ENCODE results near the genes HACD2 and KALRN.

GRCh38 chr3:123333408-123333668, 115.6 kb downstream of the ADCY5 start:
- PRO-cap: no peak

- PRO-cap: no peak
These were observed 37.6 kb downstream of the ADCY5 start for GRCh38 chr3:123411304-123411678.

GRCh38 chr3:123584548-123585113, at the start of gene HACD2:
Gene HACD2 (minus strand): TSS chr3:123585053.
- PRO-cap: bidirectional peak, plus-strand start at chr3:123585305, minus-strand start at chr3:123585027

DNA sequence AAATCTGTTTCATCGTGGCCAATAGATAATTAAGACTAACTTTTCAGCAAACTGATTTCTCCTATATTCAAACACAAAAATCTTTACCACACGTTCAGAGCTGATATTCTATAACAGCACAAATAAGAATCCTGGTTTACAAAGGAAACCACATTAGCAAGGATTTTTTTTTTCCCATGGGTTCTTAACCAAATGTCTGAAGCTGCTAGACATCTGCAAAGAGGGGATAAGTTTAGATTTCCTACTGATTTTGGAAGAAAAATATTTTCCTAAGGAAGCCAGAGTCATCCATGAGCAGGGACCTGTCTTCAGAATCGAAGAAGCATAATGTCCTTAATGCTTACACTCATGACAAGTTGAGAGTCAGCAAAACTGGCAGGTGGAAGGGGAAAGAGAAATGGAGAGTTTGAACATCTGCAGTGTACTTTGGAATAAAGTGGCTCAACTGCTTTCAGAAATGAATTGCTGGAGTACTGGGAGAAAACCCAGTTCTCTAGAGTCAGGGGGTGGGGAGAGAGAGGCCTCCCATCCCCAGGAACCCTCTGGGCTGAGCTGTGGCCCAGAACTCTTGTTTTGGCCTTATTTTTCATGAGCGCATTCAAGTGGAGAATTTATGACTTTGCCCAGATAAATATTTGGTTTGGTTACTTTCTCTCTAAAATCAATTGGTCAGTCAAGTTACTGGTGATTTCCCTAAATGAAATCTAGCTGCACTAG, 28.5 kb upstream of the HACD2 start:
- PRO-cap: no peak

DNA sequence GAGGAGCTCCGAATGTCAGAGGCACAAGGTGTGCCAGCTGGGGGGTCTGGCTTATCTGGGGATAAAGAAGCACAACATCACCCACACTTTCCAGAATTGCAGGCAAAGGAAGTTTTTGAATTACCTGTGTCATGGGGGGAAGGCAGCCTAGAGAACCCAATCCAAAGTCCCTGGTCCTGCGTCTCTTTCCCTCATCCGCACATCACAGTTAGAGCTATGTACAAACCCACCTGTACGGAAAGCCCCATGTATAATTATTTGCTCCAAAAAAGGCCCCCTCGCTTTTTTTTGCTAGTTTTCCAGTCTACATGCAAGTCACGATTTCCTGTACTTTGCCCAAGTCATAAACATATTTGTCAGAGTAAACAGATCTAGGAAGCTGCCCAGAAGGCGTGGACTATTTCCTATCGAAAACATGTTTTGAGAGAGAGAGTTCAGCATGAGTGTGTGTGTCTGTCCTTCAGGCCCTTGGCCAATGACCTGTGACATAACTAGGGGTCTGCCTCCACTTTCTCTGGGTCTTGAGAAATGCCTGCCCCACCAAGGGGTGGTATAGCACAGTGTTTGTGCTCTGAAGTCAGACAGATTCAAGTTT, 72.6 kb upstream of the HACD2 start:
- PRO-cap: no peak

GRCh38 chr3:123660656-123661526, 76.0 kb upstream of the HACD2 start:
- PRO-cap: unidirectional peak, plus-strand start at chr3:123661180

- PRO-cap: no peak
These were observed 117.2 kb upstream of the HACD2 start for GRCh38 chr3:123702105-123702440.

DNA sequence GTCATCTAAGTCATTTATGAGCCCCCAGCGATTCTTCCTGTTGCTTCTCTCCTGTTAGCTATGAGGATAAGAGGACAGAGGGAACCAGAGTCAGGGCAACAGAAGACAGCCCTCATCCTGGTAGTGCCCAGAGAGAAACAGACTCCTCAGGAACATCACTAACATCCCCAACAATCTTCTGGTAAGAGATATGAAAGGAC, 91.6 kb downstream of the MYLK start:
- PRO-cap: no peak

DNA sequence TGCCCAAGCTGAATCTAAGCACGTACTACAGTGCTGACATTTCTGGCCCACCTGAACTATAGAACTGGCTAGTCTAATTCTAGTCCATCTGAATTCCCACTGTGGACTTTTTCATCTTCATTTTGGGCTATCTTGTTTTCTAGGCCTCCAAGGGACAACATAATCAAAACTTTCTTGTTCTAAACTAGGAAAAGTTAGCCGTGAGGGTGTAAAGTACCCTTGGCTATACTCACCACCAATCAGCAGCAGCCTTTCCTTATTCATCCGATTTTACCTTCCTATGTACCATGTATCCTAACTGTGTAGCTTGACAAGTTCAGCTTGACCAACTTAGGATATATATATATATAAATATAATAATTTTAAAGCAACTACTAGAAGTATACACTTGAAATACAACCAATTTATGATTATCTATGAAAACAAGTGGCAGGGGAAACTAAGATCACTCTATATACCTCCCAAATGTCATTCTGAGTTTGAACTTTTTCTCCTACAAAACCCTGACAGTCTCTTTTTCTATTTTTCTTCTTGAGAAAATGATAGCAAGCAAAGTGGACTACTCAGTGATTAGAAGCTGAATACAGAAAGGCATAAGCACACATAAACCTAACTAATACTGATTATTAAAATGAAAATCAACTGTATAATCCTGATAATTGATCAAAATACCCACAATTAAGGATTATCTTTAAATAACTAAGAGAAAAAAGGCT, 5.7 kb downstream of the CCDC14 start:
- PRO-cap: no peak

DNA sequence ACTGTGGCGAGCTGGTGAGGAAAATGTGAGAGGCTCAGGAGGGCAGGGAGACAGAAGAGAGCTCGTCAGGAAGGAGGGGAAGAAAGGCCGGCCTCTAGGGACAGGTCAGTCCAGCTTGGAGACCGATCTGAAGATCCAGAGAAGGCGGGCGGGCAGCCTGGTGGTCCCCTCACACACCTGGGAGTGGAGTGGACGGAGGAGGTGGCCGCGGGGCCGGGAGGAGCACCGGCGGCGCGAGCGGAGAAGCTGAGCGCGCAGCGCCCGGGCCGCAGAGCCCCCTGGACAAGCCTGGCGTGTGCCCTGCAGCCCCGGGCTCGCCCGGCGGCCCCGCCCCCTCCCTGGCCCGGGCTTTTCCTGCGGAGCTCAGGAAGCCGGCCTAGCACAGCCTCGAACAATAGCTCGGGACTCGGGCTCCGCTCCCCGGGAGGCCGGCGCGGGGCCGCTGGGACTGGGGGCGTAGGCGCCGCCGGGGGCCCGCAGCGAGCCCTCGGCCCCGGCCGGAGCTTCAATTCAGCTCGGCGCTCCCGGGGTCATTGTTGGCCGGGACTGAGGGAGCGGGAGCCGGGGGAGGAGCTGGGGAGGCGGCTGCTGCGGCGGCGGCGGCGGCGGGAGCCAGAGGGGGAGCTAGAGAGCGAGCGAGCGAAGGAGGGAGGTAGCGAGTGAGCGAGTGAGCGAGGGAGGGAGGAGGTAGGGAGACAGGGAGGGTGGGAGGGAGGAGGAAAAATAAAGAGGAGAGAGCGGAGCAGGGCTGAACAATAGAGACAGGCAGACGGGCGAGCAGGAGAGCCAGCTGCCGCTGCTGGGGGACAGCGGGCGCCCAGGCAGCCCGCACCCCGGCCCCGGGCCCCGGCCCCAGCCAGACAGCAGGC, at the start of gene KALRN:
Gene KALRN (plus strand): TSS at position 755 of the 869 bp plus-strand sequence.
- PRO-cap: unidirectional peak, plus-strand start at position 108 of the sequence; bidirectional peak, plus-strand start at position 366 of the sequence, minus-strand start at position 280 of the sequence; bidirectional peak, plus-strand start at position 755 of the sequence, minus-strand start at position 548 of the sequence

DNA sequence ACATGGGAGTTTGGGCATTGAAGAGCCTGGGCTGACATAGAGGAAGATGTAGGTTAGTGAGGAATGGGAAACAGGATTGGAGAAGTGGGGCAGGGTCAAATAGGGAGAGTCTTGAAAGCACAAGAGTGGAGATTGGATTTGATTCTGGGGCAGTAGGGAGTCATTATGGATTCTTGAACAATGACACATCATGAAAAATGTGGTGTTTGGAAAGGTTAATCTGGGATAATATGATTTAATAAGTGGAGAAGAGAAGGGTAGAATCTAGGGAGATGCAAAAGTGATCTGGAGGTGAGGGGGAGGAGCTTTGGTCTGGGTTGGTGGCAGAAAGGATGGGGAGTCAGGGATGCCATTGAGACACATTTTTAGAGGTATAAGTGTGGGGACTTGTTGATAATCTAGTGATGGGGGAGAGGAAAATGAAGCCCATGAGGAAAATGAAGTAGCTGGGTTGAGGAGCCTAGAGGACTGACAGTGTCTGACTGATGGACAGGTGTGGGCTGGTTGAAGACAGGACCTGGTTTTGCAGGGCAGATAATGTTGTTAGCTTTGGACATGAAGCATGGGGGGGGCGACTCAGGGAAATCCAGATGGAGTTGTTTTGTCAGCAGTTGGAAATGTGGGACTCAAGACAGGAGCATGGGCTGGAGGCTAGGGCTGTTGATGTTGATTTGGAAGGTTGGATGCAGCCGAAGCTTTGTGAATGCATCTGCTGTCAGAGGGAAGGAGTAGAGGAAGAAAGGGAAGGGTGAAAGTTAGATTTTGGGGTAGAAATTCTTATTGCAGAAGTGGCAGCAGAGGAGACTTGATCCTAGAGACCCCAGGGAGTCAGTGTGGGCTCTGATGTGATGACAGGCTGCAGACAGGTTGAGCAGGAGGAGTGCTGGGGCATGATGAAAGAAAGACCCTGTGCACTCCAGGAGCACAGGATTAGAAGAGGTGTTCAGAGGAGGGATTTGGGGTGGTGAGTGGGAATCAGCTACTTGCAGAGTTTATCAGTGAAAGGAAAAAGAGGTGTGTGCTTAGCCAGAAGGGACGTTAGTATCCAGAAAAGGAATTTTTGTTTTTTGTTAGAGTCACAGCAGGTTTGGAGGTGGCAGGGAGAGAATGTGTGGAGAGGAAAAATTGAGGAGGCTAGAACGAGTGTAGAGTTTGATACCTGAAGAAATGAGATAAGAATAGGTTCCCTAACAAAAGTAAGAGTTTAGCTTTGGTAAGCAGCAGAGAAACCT, 4.6 kb downstream of the KALRN start:
- PRO-cap: no peak

DNA sequence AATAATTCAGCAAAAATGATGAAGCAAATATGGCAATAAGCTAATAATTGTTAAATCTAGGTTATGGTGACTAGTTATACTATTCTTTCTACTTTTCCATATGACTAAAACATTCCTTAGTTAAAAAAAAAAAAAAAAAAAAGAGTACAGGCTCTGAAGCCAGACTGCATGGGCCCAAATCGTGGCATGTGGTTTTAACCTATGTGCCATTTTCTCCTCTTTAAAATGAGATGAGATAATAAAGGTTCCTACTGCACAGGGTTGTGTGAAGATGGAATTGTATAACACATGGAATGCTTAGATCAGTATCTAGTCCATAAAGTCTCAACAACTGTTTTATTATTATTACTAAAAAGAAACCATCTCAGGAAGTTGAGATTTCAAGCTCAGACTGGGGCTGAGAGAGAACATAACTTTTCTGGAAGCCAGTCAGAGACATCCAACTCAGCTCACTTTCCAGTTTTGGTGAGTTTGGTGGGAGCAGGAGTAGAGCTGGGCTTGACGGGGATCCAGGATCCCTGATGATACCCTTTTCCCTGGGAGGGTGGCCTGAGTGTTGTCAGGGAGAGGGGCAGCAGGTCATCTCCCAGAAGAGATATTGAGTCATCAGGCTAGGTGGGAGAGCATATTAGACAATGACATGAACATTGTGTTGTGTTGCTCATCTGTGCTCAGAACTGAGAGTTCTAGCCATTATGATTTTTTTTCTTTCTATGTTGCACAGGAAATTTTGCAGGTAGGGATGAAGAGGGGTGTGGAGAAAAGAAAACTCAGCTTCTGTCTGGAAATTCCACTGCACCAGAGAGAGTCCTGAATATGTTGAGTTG, 32.6 kb downstream of the KALRN start:
- PRO-cap: no peak

- PRO-cap: no peak
These were observed 217.3 kb upstream of the UMPS start for GRCh38 chr3:124512795-124513557.

- PRO-cap: no peak
These were observed 93.4 kb upstream of the UMPS start for GRCh38 chr3:124636758-124637428.

DNA sequence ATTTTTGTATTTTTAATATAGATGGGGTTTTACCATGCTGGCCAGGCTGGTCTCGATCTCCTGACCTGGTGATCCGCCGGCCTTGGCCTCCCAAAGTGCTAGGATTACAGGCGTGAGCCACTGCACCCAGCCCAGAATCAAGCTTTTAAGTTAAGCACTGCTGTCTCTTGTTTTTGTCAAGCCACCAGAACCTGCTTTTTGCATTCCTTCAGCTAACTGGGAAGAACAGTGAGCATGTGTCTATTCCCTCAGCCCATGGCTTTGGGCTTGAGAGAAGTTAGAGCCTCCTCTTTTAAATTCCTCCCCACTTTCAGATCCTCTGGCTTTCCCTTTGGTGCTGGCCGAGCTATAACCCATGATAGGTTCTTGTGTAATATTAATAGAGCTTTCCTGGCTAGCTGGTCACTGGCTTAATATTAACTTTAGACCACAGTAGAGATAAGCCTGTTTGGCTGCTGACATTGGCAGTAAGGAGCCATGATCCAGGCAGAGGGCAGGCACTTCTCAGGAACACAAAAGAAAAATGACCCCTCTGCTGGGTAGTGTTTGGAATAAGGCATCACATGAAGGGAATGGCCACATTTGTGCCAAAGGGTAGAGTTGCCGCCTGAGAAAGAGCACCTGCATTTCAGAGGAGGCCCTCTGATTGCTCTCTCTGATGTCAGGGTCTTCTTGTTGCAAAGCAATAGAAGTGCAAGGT, 65.5 kb upstream of the UMPS start:
- PRO-cap: no peak

DNA sequence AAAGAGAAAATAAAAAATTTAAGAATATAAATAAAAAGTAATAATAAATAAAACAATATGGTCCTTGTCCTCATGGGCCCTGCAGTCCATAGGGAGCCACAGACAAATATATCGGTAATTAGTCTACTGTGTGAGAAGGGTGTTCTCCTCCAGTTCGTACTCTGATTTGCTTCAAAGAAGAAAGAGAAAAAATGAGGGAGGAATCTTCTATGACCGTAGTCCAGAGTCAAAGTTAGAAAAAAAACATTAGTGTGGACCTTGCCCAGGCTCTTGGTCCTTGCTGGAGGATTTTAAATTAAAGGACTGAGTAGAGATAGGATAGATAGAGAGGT, 40.1 kb upstream of the UMPS start:
- PRO-cap: no peak

- PRO-cap: no peak
These were observed 29.3 kb upstream of the UMPS start for GRCh38 chr3:124700726-124701542.

GRCh38 chr3:125054455-125055215, 1.2 kb downstream of the HEG1 start:
- PRO-cap: unidirectional peak, plus-strand start at chr3:125054733; unidirectional peak, plus-strand start at chr3:125054977

DNA sequence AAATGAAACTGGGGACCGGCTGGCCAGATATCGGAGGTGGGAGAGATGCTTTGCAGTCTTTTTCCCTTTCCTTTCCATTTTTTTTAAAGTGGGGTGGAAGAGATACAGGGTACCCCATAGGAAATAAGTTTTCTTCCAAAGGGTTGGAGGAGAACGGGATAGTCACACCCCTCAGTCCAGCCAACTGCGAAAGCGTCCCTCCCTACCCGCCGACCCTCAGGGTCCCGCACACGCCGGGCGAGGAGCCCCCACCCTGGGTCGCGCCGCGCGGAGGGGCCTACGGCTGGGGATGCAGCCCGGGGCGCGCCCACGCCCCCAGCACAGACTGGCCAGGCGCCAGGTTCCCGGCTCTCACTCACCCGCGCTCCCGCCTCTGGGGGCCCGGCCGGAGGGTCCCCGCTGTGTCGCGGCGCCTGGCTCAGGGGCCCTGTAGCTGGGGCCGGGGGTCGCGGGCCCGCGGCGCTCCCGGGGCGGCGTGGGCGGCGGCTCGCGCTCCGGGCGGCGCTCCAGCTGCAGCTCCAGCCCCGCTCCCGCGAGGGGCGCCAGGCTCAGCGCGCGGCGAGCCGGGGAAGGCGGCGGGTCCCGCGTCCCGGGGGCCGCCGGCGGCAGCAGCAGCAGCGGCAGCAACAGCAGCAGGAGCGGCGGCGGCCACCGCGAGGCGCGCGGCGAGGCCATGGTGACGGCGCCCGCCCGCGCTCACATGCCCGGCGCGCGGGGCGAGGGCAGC, 418 bp downstream of the HEG1 start:
- PRO-cap: unidirectional peak, plus-strand start at position 551 of the sequence

- PRO-cap: no peak
These were observed 6.4 kb upstream of the HEG1 start for GRCh38 chr3:125062297-125062539.

All from bronchus (tissue), 1 donor.